PFSK-1 (cell line): ENCODE measurements around a stretch of chr19.

GRCh38 chr19:17177943-17178494 is 37.1 kb upstream of the USE1 start:
- RRBS, result no CpG with 5 or more reads among the region's 16 CpGs

DNA sequence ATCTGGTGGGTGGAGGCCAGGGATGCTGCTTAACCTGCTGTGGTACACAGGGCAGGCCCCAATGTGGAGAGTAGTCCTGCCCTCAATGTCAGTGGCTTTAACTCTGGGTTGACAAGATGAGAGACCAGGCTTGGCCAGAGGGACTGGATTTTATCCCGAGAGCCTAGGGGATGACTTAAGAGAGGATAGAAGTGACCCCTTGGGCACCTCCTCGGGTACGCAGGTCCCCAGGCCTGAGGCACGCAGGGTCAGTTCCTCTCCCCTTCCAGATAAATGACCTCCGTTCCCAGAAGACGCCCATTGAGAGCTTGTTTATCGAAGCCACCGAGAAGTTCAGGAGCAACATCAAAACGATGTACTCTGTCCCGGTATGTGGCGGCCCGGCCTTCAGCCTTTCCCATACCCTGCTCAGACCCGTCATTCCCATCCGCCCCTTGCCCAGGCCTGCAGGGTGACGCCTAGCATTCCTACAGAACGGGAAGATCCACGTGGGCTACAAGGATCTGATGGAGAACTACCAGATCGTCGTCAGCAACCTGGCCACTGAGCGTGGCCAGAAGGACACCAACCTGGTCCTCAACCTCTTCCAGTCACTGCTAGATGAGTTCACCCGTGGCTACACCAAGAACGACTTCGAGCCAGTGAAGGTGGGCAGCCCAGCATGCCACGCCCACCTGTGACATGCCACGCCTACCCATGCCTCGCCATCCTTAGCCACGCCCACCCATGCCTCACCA is 13.3 kb upstream of the USE1 start:
- RRBS, result no CpG with 5 or more reads among the region's 27 CpGs

DNA sequence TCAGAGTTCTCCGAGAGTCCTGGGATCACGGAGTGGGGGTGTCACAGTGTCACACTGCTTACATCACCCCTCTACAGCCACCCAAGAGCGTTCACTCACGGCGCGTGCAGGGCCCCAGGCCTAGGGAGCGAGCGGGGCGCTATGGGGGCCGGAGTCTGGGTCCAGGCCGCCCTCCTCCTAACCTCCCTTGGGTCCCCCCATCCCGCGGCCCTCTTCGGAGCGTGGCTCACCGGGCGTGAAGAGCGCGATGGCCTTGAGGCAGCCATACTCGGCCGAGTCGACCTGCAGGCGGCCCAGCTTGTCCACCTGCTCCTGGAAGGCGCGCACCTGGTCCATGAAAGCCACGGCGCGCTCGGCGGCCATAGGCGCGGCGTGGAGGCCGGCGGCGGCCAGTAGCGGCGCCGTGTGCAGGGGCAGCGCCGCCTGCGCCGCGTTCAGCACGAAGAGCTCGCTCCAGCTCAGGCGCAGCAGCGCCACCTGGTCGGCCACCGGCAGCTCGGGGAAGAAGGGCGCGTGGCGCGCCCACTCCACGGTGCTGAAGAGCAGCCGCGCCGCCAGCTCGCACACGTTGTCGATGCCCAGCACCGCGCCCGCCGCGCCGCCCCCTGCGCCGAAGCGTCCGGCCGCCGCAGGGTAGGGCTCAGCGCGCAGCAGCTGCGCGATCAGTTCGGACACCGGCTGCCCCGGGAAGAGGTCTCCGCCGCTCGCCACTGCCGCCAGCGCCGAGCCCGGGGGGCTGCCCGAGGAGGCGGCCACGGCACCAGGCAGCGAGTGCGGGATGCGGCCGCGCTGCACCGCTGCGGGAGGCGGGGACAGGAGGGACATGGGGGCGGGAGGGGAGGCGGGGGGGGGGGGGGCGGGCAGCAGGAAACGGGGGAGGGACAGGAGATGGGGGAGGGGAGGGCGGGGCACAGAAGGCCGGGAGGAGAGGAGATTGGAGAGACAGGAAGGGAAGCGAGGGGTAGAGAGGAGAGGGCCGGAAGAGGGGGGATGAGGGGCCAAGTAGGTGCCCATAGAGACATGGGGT is 9.6 kb downstream of the OCEL1 start:
- RRBS, result under 1% methylated on average over 35 of the region's 107 CpGs

DNA sequence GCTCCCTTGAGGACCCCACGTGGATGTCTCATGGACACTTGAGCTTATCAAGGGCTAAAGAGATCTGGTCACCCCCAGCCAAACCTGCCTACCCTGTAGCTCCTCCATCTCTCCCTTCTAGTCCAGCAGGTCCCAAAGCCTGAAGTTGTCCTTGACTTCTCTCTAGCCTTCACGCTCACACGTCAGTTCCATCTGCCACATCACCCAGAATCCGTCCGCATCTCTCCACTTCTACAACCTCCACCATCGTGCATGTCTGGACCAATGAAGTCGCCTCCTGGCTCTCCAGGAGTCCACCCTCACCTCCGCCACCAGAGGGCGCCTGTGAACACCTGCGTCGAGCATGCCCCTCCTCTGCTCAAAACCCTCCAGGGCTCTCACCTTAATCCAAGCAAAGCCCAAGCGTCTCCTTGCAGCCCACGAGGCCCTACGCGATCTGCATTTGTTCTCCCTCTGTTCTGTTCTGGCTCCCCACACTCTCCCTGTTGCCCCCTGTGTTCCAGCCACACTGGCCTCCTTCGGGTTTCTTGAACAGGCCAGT is 3.7 kb downstream of the USHBP1 start:
- RRBS, result no CpG with 5 or more reads among the region's 16 CpGs

DNA sequence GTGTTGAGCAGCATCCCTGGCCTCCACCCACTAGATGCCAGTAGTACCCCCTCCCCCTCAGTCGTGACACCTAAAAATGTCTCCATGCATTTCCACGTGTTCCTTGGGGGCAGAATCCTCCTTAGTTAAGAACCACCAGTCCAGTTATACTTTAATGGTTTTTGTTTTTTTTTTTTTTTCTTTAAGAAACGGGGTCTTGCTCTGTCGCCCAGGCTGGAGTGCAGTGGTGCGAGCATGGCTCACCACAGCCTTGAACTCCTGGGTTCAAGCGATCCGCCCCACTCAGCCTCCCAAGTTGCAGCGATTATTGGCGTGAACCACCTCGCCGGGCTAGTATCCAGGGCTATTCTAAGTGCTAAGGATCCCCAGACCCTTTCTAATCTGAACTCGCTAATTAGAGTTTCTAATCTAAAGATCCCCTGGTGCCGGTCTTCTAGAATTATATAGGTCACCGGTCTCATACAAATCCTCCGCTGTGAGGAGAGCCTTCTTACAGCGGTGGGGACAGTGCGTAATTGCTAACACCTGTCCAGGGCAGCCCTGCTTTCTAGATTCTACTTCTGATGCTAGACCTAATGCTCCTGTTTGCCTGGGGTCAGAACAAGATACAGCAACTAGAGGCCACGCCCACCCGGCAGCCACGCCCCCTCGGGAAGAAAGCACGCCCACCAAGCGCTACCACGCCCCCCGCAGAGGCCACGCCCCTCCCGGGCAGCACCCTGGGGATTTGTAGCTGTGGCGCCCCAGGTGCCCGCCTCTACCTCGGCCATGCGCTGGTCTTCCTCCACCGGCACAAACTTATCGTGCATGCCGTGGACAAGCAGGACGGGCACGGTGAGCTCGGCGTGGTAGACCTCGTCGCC is 9.5 kb downstream of the ABHD8 start:
- RRBS, result 56% methylated on average over 16 of the region's 40 CpGs

GRCh38 chr19:17311809-17312334 is 2.5 kb downstream of the DDA1 start:
- RRBS, result 94% methylated on average over 1 of the region's 12 CpGs

DNA sequence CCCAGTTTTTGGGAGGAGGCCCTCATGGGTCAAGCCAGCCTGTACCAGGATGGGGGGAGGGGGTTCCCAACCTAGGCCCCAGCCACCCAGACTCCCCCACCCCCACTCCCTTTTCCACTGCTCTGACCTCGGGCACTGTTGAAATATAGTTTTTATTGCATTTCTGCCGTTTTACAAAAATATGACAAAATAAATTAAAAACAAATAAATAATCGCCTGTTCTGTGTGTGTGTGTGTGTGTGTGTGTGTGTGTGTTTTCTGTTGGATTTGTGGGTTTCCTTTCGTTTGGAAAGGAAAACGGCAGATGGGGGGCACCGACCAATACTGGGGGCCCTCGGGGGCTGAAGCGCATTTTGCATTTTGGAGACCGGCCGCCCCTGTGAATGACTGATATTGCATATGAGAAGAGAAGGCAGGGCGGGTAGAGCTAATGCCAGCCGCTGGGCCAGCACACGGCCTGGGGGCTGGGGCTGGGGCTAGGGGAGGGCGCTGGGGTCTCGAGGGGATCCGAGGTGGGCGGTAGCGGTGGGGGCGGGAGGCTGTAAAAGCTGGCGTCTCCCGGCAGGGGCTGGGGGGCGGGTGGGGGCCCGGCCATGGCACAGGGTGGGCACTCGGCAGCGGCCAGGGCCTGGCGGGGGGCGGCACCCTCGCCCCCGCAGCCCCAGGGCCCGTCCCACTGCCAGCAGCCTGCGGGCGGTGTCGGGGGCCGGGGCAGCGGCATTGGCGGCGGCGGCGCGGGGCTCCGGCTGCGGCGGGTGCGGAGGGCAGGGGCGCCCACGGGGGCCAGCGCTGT is 11.4 kb downstream of the ANO8 start:
- RRBS, result 97% methylated on average over 12 of the region's 47 CpGs

DNA sequence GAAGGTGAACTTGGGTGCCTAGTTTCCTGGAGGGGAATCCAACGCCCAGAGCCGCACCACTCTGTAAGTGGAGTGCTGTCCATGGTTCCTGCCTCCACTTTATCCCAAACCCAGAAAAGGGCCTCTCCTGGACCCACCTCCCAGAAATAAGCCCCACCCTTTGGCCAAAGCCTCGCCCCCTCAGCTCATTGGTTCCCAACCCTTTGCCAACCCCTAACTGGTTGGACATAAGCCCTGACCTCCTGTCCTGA is 2.3 kb downstream of the ANO8 start:
- RRBS, result no CpG with 5 or more reads among the region's 3 CpGs

GRCh38 chr19:17337726-17338527 is 574 bp downstream of the GTPBP3 start:
- RRBS, result 2% methylated on average over 18 of the region's 52 CpGs

DNA sequence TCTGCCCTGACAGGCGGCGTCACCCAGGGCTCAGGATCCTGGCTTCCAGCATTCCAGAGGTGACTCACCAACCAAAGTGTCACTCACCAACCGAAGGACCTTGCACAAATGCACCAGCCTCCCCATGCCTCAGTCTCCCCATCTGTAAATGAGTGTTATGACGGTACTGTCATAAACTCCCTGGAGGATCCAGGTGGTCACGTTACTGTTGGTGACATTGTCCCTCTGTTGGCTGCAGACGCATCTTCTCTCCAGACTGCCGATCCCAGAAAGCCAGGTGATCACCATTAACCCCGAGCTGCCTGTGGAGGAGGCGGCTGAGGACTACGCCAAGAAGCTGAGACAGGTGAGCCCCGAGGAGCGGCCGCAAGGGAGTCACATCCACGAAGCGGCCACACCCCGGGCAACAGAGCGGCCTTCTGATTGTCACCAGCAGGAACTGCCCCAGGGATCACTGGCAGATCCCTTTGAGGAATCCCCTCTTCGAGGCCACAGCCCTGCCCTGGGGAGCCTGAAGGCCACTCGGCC is 4.5 kb downstream of the PGLS start:
- RRBS, result no CpG with 5 or more reads among the region's 19 CpGs

DNA sequence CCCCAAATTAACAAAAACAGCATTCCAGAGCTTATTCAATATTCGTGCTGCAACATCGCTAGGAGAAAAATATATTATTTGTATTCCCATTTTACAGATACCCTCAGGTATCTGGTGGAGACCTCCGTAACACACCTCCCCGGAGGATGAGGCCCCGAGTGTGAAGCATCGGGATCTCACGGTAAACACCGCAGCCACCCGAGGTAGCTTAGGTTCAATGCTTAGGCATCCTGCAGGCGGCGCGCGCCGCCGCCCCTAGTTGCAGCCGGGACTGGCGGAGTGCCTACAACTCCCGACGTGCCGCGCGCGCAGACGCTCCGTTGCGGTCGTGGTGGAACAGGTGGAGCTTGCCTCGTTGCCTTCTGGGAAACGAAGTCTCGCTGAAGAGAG is 335 bp upstream of the RPL18A start:
- RRBS, result no CpG with 5 or more reads among the region's 30 CpGs

DNA sequence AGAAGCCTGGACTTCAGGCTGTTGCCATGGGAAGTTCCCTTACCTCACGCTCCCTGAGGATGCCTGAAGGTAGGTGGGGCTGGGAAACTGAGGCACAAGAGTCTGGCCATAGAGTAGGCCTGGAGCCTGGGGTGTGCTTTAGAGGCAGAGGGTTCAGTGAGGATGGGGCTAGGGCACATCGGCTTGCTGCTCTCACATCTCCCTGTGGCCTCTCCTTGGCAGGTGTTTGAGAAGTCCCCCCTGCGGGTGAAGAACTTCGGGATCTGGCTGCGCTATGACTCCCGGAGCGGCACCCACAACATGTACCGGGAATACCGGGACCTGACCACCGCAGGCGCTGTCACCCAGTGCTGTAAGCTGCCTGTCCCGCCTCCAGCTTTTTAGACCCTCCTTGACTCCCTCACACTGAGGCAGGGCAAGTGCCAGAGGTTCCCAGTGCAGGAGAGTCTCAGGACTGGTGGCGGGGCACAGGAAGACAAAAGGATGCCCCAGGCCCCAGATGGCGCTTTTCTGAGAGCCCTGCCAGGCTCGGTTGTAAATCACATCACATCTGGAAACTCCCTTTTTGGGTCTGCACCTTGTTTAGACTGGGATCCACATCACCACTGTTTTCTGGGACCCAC is 2.3 kb downstream of the RPL18A start:
- RRBS, result no CpG with 5 or more reads among the region's 15 CpGs

GRCh38 chr19:18000914-18002028 is 6.7 kb upstream of the ARRDC2 start:
- RRBS, result 1% methylated on average over 44 of the region's 114 CpGs

GRCh38 chr19:18122535-18123691 is 25.3 kb downstream of the MAST3 start:
- RRBS, result 29% methylated on average over 20 of the region's 32 CpGs

- RRBS, result no CpG with 5 or more reads among the region's 9 CpGs
These were observed 21.8 kb upstream of the PDE4C start for GRCh38 chr19:18247947-18248524.

- RRBS, result no CpG with 5 or more reads among the region's 7 CpGs
These were observed 20.5 kb downstream of the IQCN start for GRCh38 chr19:18253685-18254256.

DNA sequence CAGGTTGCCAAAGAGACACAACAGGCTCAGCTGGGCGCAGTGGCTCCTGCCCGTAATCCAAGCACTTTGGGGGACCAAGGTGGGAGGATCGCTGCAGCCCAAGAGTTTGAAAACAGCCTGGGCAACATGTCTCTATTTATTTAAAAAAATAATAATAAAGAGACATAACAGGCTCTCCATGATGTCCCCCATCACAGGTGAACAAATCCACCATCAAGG is 382 bp downstream of the IQCN start:
- RRBS, result no CpG with 5 or more reads among the region's 3 CpGs

DNA sequence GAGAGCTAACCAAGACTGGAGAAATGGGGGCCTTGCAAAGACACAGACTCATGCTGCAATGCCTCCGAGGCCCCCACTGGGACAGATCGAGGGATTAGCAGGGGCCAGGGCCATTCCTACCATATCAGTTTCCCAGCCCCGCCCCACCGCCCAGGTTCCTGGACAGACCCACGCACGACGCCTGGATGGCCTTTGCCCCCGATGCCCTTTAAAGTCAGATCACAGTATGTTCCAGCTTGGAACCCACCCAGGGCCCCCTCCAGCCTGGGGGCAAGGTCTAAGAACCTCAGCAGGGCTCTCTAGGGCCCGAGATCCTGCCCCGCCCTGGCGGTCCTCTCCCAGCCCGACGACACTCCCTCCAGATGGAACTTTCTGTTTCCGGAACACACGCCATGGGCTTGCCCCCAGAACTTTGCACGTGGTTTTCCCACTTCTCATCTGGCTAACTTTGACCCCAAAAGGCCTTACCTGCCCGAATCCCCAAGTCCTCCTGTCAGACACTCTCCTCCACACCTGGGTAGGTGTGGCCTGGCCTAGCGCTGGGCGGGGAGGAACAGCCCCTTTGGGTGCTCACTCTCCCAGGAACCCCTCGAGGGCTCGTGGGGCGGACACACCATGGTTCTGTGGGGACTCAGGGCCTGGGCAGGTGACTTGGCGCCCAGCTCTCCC is 12.2 kb downstream of the LSM4 start:
- RRBS, result no CpG with 5 or more reads among the region's 23 CpGs

DNA sequence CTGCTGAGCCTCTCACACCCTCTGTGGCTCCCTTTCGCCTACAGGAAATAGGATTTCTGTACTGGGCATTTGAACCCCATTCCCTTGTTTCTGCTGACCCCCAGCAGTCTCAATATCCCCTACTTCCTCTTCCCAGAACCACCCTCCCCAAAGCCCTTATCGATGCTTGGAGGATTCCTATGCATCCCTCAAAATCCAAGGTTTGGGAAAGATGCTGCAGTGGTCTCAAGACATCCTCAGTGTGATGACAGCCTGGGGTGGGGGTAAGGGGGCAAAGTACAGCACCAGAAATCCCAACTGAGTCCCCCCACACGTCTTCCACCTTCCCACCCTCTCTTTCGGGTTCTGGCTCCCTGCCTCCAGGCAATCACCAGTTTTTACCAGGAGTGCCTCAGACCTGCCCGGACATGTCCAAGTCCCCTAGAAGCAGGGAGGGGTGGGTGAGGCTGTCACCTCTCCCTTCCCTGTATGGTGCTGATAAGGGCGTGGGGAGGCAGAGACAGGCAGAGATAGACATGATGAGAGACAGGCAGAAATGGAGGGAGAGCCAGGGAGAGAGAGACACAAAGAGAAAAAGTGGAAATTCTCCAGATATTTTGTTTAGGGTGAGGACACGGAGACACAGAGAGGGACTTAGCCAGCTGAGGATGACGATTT is 12.3 kb upstream of the GDF15 start:
- RRBS, result no CpG with 5 or more reads among the region's 8 CpGs

DNA sequence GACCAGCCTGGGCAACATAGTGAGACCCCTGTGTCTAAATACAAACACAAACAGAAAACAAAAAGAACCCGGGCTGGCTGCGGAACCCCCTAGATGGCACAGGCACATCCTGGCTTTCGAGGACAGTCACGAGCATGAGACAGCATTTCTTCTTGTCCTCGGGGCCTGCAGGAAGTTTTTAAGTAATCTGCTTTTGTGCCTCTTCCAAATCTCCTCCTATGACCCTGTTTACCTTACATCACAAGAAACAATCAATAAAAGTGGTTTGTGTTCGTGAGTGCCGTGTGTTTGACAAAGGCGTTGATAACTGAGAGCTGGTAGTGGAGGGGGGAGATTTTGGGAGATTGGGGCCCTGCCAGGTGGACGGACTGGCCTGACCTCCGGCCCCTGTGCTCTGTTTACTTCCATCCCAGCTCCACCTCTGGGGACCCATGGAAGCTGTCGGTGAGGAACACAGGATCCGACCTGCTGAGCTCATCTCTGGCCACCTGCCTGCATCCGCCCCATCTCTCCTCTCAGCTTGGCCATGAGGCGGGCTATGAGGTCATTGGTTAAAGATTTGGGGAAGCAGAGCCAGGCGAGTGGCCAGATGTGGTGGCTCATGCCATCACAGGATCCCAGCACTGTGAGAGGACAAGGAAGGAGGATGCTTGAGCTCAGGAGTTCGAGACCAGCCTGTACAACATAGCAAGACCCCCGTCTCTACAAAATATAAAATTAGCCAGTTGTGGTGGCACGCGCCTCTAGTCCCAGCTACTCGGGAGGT is 5.8 kb upstream of the GDF15 start:
- RRBS, result no CpG with 5 or more reads among the region's 20 CpGs